Hepatocyte (in vitro differentiated cells and primary cell): ENCODE measurements around a stretch of chr18.

DNA sequence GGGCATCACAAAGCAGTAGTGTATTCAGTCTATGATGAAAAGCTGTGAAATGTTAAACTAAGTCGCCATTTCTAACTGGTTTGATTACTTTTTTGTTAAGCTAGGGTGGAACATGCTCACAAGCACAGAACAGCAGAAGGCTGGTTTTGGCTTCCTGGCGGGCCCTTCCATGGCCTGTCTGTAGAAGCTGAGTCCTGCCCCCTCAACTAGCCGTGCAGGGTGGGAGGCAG, 290.8 kb downstream of the ALPK2 start:
- RAMPAGE, long total RNA: no peak
- RRBS: no CpG with 5 or more reads among the region's 3 CpGs

GRCh38 chr18:58460362-58460654, 168.6 kb downstream of the ALPK2 start:
- RAMPAGE, long total RNA: no peak
- RRBS: no CpG with 5 or more reads among the region's 6 CpGs

GRCh38 chr18:58577351-58577748, 51.5 kb downstream of the ALPK2 start:
- RAMPAGE, long total RNA: no peak
- RRBS: no CpG with 5 or more reads among the region's 1 CpG

DNA sequence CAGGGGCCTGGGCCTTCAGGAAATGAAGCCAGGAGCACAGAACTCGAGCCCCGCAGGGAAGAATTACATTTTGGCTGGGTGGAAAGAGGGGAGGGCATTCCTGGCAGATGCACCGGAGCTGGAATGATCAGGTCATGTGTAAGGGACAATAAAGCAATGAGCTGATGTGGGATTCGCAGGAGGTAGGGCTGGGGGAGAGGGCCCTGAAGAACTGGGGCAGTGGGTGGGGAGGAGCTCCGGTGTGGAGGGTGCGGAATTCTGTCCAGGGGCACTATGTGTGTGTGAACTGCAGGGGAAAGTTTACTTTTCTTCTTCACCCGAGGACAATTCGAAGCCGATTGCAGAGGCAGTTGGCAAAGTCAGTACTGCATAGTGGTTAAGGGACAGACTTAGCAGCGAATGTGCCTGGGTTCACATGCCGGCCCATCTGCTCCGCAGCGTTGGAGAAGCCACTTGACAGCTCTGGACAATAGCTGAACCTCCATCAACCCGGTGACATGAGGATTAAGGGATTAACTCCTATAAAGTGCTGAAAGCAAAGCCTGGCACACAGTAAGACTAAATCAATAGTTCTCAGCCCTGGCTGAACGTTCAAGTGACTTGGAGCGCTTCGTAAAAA, 36.4 kb downstream of the ALPK2 start:
- RAMPAGE, long total RNA: no peak
- RRBS: 27% methylated on average over 5 of the region's 17 CpGs

- RAMPAGE, long total RNA: no peak
Observed at GRCh38 chr18:58650033-58650469, 21.2 kb upstream of the ALPK2 start.

- RAMPAGE, long total RNA: no peak
- RRBS: no CpG with 5 or more reads among the region's 9 CpGs
Observed at GRCh38 chr18:58692689-58693519, 21.6 kb downstream of the MALT1 start.

DNA sequence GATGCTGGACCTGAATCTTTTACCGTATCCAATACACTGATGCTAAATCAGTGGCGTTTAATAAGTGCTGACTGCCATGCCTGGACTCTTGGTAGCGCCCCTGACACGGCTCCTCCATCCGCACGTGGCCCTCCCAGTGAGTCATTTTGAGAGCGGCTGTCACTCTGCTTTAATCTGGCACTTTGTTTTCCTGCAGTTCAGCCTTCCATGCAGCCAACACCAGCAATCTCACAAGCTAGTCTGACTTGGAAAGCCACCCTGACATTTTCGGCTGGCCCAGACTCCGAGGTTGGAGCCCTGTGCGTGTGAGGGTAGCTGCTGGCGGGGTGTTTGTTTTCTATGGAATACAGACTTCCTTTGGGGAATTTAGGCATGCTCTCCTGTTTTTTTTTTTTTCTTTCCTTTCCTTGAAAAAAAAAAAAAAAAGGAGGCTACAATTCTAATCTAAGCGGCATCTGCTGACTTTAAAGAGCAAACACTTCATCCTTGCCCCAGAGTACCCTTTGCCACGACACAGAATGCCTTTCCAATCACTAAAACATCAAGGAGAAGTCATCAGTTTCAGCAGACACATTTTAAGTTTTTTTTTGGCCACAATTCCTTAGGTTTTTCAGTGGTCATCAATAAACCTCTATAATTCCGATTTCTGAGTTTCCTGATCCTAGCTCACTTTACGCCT, 155.3 kb upstream of the LMAN1 start:
- RAMPAGE, long total RNA: no peak
- RRBS: no CpG with 5 or more reads among the region's 15 CpGs

DNA sequence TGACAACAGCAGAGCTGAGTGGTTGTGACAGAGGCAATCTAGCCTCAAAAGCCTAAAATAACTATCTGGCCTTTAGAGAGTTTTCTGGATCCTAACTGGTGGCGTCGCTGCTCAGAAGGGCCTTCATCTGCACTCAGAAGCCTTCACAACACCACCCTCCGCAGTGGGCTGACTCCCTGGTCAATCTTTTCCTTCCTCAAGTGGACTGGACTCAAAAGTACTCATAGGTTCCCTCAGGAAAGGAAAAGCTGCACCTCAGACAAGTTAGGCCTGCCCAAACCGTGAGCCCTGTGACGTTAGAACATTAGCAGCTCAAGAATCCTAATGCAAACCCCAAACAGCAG, 146.9 kb downstream of the CCBE1 start:
- RAMPAGE, long total RNA: no peak
- RRBS: no CpG with 5 or more reads among the region's 5 CpGs

GRCh38 chr18:59623621-59623933, 73.6 kb downstream of the CCBE1 start:
- RAMPAGE, long total RNA: no peak
- RRBS: no CpG with 5 or more reads among the region's 5 CpGs

DNA sequence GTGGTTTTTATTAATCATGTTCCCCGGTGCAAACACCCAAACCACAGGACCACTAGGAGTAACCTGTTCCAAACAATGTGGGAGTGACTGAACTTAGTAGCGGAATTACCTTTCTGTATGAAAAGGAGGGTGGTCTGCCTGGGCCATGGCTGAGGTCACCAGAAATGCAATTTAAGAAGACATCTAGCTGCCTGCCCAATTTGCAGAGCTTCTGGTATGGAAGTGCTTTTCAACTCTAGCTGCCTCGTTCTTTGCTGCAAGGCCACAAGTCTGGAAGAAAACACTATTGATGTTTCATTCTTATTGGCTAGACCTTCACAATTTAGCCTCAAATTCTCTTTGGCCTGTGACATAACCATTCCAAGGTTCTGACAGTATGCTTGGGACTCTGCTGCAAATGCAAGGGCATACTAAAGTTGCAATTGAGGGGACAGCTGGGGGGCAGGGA, 73.3 kb downstream of the CCBE1 start:
- RAMPAGE, long total RNA: no peak
- RRBS: no CpG with 5 or more reads among the region's 3 CpGs

- RAMPAGE, long total RNA: no peak
- RRBS: 2% methylated on average over 28 of the region's 73 CpGs
Observed at GRCh38 chr18:59695664-59697065, 1.1 kb downstream of the CCBE1 start.

DNA sequence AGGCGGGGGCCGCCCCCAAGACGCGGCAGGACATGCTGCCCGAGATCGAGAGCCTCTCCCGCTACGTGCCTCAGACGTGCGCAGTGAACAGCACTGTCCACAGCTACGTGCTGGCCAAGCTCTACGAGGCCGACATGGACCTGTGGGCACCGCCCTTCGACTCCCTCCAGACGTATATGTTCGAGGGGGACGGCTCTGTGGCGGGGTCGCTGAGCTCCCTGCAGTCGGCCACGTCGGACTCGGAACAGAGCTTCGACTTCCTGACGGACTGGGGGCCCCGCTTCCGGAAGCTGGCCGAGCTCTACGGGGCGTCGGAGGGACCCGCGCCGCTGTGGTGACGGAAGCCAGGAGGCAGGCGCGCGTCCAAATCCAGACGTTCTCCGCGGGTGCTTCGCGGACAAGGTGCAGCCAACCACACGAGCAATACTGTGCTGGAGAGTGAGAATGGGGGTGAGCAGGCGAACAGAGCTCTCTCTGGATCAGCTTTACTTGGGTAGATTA, 221.2 kb downstream of the CDH20 start:
- RAMPAGE, long total RNA: no peak
- RRBS: no CpG with 5 or more reads among the region's 46 CpGs

DNA sequence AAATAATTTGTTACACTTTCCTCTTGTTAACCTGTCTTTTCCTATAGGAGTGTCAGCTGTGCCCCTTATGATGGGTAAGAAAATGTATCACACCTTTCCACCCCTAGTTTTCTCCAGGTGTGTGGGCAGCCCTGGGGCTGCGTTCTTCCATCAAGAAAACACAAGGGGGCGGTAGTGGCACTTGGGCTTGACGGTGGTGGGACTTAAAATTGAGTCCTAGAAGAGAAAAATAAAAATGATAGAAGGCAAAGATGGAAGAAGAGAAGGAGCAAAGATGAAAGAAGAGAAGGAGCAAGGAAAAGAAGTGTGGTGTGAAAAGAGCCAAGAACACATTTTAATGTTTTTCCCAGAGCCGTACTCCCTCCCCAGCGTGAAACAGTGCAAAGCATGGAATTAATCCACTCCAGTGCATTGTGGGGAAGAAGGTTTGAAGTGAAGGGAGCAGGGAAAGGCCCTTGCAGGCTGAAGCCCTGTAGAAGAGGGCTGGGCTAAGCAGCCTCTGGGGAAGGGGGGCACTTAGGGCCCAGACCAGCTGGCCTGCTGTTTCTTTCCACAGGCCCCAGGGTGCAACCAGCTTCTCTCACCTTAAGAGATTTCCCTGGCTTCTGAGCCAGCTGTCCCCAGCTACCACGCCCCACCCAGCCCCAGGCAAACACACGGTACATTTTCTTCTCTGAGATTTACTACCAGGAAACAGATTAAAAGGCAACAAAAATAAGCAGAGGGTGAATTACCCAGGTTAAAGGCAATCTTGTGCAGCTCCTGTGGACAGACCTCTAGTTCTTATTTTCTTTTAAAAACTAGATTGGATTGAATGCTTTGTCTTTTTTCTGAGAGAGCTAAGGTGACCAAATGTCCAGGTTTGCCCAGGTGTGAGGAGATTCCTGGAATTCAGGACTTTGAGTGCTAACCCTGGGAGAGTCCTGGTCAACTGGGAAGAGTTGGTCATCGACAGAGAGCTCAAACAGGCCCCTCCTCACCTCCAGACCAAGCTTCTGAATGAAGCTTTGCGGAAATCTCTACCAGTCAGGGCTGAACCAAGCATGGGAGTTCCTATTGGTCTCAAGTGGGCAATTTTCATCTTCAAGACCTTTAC, 256.6 kb downstream of the RNF152 start:
- RAMPAGE, long total RNA: no peak
- RRBS: no CpG with 5 or more reads among the region's 9 CpGs

DNA sequence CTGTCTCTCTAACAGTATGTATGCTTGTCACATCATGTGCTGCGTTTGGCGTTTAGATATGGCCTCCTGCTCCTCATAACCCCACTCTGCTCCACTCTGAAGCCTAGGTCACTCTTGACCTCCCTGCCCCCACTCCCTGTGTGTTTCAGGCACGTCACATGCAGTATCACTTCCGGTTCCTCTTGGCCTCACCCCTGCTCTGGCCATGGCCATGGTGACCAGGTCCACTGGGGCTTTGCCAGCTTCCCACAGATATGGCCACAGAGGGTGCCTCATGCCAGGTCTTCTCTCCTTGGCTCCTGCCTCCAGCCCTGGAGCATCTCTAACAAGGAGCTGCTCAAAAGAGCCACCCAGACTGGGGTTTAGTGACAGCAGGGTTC, 159.9 kb downstream of the RNF152 start:
- RAMPAGE, long total RNA: no peak
- RRBS: no CpG with 5 or more reads among the region's 4 CpGs

- RAMPAGE, long total RNA: no peak
- RRBS: no CpG with 5 or more reads among the region's 9 CpGs
Observed at GRCh38 chr18:61864030-61864660, 28.7 kb downstream of the RNF152 start.

DNA sequence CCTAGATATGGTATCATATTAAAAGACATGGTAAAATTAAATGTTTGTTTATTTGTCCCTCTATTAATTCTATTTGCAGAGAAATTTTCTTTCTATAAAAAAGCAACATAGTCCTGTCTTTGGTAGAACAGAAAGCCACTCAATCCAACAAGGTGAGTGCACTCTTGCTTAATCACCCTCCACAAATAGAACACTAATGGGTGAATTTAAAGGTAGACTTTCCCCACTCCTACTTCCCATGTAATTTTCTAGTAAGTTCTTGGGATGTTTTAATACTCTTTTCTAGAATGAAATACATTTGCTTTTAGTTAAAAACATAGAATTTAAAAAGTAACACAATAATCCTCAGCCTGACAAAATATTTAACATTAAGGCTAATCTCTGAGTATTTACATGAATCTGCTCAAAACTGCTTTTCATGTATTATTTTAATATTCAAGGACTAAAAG, 97.6 kb downstream of the PIGN start:
- RAMPAGE, long total RNA: no peak

GRCh38 chr18:62188110-62188381, 991 bp downstream of the RELCH start:
- RAMPAGE, long total RNA: no peak
- RRBS: no CpG with 5 or more reads among the region's 6 CpGs

- RAMPAGE, long total RNA: no peak
- RRBS: no CpG with 5 or more reads among the region's 3 CpGs
Observed at GRCh38 chr18:62188382-62188612, 1.2 kb downstream of the RELCH start.

GRCh38 chr18:62312843-62313692, 12.0 kb upstream of the TNFRSF11A start:
- RAMPAGE, long total RNA: no peak
- RRBS: no CpG with 5 or more reads among the region's 4 CpGs

DNA sequence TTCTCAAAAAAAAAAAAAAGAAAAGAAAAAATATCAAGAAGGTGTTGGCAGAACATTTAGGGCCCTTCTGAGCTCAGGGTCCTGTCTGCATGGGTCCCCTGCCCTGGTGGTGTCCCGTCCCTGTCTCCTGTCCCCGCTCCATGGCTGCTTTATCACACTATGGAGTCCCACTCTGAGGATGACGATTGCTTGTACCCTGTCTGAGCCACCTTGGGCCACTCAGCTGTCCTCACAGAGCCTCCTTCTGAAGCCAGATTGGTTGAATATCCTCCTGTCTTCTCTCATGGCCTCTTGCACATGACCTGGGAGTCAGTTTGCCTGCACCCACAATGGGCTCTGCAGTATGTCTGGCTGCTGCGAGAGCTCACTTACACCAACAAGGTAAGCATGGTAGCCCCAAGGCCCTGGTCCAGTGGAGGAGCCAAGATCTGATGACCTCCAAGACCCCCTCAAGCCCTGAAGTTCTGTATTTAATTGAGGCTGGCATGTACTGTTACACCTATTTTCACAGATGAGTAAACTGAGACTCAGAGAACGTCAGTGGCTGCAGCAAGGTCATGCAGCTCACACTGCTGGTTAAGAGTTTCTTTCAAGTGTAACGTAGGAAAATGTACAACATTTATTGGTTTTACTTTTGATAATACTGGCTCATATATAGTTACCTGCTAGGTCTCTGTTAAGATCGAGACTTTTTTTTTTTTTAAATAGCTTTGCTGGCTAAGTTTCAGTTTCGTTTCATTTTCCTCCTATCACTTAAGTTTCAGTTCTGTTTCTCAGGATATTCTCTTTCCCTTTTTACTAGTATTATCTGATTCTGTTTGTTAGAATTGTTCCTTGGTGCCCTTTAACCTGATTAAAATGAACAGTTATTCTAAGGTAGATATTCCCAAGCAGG, 16.9 kb upstream of the ZCCHC2 start:
- RAMPAGE, long total RNA: no peak
- RRBS: no CpG with 5 or more reads among the region's 8 CpGs